ReNcell CX (cell line): ENCODE data around the gene CCDC96.

DNA sequence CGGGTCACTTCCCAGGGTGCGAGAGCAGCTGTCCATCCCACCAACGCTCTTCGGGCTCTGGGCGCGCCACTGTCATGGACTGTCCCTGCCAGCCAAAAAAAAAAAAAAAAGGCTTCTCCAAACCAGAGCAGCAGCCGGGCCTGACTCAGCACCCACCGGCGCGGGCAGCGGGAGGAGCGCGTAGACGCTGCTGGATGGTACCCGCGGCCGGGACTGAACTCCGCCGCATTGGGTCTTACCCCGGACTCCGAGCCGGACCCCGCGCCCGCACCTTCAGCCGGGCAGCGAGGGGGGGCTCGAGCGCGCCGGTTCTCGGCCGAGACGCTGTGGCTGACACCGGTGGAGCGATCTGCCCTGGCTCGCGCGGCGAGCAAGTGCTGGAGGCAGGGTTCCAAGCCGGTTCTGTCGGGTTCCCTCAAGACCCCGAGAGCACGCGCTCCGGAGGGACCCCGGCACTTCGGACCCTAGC lies 12.1 kb upstream of the MAN2B2 start:
- PRO-cap, result no peak

- PRO-cap, result no peak
These were observed 25.6 kb upstream of the MRFAP1 start for GRCh38 chr4:6614895-6615200.

DNA sequence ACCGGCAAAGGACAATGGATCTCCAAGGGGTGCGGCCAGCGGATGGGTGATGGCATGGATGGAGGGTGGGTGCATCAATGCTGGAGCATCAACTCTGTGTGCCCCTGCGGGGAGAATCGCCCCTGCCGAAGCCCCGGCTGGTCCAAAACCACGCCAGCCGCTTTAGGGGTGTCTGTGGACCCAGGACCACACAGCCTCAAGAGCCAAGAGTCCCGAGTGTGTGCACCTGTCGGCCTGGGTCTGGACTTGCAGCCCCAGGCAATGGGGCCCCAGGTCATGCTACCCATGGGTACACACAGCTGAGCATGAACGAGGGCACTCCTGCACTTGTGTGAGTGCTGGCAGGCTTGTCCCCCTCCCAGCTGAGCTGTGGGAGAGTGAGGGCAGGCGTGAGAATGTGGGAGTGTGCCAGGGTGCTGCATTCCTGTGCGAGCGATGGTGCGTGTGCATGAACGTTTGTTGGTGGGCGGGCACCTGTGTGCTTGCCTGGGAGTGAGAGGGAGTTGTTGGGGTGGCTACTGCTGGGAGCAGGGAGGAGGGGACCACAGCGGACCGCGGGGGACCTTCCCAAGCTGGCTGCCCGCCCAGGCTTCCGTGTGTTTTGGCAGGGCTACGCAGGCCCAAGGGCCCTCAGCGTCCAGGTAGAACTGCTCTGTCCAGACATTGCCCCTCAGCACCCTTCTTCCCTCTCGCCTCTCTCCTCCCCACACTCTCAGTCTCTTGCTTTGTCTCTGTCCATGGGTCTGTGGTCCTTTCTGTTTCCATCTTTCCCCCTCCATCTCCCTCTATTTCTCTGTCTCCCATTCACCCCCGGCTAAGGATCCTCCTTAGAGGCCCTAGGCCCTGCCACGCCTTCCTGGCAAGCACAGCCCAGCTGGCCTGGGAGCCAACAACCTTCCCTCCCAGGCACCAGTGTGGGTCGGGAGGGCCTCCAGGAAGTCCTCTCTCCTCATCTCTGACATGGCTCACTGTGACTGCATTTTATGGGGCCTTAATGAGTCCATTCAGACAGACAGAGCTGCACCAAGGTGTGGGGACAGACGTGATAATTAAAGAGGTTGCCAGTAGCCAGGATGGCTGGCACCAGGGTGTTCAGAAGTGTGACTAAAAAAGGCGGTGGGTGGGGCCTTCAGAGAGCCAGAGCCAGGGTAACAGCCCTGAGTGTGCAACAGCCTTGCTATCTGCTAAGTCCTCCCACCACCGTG lies 31.0 kb downstream of the BLOC1S4 start:
- PRO-cap, result no peak

GRCh38 chr4:6751367-6752141 lies 31.0 kb upstream of the KIAA0232 start:
- PRO-cap, result no peak

DNA sequence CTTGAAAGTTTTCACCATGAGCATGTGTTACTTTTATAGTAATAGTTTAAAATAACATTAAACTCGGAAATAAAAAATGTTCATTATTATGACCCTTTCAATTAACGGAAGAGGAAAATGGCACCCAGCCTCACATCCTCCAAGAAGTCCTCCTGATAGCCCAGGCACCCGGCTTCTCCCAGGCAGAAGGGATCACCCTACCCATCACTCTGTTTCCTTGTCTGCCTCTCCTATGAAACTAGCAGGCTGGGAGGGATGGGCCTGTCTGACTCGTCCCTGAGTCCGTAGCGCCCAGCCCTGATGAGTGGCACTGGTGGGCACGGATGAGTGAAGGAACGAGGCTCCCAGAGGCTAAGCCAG lies 28.7 kb upstream of the KIAA0232 start:
- PRO-cap, result no peak

DNA sequence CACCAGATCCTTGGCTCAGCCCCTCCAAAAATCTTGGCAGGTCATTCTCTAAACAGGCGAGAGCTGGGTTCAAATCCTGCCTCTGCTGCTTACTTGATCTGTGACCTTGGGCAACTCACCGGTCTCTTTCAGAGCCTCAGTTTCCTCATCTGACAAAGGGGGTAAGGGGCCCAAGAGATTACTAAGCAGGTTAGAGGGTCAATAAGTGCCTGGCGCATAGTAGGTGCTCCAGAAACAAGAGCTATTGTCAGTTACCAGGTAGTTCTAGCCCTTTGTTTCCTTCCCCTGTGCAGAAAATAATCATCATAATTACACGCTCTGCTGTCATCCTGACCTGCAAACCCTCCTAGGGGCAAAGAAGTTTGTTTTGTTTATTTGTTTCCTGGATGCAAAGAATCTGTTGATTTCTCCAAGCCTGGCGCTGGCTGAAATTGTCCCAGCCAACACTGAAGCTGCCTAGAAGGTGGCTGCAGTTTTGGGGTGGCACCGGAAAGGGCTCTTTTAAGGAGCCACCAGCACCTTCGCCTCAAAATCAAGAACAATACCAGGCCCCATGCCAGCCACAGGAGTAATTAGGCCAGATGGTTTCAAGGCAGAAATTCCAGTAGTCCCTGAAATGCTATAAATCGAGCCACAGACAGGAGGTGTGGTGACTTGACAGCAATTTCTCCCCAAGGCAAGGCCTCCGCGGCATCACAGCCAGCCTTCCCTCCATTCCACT lies 10.2 kb upstream of the KIAA0232 start:
- PRO-cap, result no peak

- PRO-cap, result no peak
These were observed 9.4 kb upstream of the KIAA0232 start for GRCh38 chr4:6773014-6773710.

- PRO-cap, result no peak
These were observed 2.3 kb upstream of the KIAA0232 start for GRCh38 chr4:6780231-6780703.

DNA sequence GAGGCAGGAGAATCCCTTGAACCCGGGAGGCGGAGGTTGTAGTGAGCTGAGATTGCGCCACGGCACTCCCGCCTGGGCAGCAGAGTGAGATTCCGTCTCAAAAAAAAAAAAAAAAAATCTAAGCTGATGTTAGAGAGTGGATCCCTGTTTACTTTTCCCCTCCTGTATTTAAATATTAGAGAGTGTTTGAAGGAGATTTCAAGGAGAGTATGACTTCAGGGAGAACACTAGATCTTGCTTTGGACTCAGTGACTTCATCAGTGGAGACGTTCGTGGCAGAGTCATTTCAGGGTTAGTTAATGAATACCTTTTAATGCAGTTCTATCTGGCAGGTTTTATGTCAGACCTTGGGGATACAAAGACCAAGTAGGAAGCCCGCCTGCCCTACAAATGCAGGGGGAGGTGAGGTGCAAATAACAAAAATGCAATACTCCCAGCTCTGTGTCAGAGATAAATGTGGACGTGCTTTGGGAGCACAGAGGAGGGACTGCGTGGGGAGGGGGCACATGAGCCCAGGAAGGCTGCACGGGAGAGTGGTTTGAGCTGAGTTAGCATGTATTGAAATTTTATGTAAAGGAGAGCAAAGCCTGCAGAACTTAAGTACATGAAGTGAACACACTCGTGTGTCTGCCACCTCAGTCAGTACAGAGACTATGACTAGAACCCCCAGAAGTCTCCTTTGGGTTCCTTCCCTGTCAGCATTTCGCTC lies 38.1 kb downstream of the TBC1D14 start:
- PRO-cap, result no peak

DNA sequence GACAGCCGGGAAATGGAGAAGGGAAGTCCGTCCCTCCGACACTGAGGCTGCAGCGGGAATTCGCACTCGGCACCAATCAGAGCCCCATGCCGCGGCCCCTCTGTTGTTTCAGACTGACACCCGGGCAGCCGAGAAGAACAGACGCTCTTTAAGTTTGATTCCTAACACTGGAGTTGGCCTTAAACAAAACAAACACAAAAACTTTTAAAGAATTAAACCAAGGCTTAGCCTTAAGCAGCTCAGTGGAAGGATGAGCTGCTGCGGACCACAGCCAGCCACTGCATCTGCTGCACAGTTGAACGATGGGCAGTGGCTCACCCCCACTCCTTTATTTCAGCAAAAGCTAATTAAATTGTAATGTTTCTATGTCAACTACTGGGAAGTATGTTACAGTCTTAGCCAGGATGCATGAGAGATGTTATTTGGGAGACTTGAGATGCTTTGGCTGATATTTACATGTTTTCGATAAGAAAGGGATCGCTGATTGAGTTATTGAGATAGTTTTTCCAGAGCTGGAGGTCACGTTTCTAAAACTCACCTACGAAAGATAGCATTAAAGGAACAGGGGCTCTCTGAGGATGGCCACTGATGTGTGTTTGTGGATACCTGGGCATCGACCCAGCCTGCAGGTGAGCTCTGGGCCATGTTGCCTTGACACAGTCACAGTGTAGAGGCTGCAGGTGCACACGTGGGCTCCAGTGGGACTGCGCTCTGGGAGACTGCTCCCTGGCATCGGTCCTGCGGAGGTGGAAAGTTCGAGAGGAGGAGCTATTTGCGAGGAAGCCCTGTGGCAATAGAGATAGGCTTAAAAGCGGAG lies 12.2 kb downstream of the CCDC96 start:
- PRO-cap, result no peak

- PRO-cap, result unidirectional peak, minus-strand start at chr4:7042629; unidirectional peak, minus-strand start at chr4:7042714; bidirectional peak, plus-strand start at chr4:7043280, minus-strand start at chr4:7042908
These were observed at the start of gene CCDC96 for GRCh38 chr4:7042208-7043148. CCDC96 (minus strand) TSS chr4:7043001.

DNA sequence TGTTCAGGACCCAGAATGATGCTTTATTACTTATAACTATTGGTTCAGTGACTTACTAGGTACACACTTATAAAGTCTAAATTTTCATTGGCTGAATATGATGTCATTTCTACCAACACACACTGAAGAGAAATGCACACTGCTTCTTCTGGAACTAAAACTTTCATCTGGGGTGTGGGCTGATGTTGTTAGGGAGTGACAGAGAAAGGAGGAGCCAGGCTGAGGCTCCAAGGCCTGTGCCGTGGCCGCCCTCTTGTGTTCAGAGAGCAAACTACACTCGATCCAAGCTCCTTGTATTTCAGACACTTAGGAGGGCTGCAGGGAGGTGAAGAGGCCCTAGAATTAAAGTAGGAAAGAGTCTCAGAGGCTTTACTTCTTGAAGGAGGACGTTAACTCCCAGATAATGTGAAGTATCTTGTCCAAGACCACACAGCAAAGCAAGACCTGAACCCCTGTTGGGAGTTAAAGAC lies 137.6 kb downstream of the AFAP1 start:
- PRO-cap, result no peak

GRCh38 chr4:8192521-8193355 lies 6.4 kb upstream of the SH3TC1 start:
- PRO-cap, result no peak

DNA sequence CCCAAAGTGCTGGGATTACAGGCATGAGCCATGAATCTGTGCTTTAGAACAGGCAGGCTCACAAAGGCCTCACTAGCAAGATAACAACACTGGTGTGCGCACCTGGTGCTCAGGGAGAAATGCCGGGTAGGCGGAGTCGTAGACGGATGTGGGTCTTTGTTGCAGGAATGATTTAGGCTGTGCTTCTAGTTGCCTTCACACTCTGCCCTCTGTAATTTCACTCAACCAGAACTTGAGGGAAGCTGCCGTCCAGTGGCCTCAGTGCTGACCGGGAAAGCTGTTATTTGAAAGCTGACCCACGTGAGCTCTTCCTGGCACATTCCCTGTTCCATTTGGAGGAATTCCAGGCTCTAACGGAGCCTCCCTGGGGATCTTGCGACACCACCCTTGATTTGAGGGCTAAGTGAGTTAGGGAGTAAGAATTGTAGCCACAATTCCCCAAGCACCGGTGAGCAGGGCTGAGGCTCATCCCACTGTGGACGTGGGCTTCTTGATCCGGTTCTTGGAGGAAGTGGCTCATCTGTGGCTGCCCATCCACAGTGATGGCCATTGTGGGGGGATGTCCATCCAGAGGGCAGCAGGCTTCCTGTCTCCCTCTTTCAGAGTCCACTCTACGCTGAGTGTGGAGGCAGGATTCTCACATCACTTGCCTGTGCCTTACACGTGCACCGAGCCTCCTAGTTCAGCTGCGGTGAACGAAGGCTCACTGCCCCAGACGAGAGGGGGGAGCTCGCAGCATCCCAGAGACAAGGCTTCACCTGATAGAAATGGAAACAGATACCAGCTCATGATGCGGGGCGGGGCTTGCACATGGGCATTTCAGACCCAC lies 16.1 kb downstream of the SH3TC1 start:
- PRO-cap, result no peak

DNA sequence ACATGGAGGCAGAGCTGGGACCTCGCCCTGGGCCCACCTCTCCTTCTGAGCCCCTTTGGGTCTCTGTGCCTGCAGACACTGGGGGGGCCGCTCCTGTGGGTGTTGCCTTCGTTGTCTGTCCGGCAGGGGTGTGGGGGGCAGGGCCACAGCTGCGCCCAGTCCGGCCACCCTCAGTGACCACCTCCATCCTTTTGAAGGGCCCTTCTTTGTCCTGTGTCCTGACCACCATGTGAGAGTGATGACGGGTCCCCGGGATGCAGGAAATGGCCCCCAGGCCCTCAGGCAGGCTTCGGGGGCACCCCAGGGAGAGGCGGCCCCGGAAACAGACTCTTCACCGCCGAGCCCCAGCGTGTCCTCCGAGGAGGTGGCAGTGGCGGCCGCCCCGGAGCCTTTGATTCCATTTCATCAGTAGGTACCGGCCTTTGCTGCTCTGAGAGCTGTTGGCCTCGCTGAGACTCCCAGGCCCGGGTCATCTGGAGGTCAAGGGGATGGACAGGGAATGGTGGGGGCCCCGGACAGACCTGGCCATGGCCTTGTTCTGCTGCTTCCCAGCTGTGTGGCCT lies 17.8 kb downstream of the SH3TC1 start:
- PRO-cap, result no peak

DNA sequence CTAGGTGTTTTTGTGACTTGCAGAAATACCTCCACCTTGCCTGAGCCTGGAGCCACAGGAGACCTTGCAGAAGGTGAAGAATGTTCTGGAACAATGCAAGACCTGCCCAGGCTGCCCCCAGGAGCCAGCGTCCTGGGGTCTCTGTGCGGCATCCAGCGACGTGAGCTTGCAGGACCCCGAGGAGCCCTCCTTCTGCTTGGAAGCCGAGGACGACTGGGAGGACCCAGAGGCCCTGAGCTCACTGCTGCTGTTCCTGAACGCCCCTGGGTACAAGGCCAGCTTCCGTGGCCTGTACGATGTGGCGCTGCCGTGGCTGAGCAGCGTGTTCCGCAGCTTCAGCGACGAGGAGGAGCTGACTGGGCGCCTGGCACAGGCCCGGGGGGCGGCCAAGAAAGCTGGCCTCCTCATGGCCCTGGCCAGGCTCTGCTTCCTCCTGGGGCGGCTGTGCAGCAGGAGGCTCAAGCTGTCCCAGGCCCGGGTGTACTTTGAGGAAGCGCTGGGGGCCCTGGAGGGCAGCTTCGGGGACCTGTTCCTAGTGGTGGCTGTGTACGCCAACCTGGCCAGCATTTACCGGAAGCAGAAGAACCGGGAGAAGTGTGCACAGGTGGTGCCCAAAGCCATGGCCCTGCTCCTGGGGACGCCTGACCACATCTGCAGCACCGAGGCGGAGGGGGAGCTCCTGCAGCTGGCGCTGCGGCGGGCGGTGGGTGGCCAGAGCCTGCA lies 28.0 kb downstream of the SH3TC1 start:
- PRO-cap, result no peak

DNA sequence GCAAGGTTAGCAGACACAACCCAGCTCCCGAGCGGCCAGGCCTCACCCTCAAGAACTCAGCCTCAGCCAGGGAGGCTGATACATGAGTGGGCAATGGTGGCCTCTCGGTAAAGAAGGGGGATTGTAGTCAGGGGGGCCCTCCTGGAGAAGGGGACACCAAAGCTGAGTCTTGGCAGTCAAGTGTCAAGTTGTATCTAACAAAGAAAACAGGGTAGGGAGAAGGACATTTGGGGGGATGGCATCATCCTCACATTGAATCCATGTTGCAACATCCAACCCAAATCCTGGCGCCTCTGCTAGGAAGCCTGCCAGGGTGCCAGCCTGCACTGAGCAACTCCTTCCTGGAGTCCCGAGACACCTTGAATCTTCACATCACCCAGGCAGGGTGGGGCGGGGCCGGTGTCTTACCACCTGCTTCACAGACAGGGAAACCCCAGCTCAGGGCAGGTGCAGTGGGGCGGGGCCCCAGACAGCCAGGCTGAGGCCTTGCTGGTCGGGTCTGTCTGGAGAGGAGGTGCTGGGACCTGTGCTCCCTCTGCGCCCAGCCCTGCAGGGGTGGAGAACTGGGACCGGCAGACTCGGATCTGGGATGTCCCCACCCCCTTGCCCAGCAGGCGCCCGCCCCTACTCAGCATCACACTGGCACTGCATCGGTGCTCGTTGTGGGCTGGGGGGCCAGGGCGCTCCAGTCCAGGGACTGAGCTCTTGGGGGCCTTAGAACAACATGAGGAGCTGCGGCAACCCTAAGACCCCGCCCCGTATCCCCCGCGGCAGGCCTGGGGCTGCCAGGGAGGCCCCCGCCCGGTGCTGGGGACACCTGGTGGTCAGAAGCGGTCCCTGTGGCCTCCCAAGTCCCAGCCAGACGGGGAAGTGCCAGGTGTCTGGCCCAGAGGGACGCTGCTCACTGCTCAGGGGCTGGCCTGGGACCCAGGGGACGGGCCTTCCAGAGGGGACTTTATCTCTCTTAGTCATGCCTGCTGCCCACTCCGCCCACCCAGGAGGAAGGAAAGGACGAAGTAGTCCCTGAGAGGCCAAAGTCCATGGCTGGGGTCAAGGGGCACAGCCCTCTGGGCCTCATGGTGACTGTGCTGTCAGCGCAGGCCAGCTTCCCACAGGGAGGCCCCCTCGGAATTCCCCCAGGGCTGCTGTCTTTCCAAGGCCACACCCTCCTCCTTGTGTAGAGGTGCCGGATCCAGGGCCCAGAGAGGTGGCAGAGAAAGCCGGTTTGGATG lies 31.3 kb upstream of the HTRA3 start:
- PRO-cap, result no peak

- PRO-cap, result no peak
These were observed 26.8 kb upstream of the HTRA3 start for GRCh38 chr4:8242731-8243133.

GRCh38 chr4:8246897-8247504 lies 22.6 kb upstream of the HTRA3 start:
- PRO-cap, result no peak

GRCh38 chr4:8274643-8275347 lies 5.2 kb downstream of the HTRA3 start:
- PRO-cap, result no peak